Lower leg skin (tissue), 2 donors: ENCODE measurements around a stretch of chr7.

- PRO-cap, result no peak
- RAMPAGE, long total RNA, 2 experiments, result no peak in any of the 2 experiments
These were observed 645.2 kb upstream of the DPP6 start for GRCh38 chr7:153406892-153407578.

- PRO-cap, result no peak
- RAMPAGE, long total RNA, 2 experiments, result no peak in any of the 2 experiments
These were observed 326.4 kb downstream of the PAXIP1 start for GRCh38 chr7:154676277-154677082.

- PRO-cap, result no peak
- RAMPAGE, long total RNA, 2 experiments, result no peak in any of the 2 experiments
These were observed 300.2 kb downstream of the PAXIP1 start for GRCh38 chr7:154702814-154703088.

DNA sequence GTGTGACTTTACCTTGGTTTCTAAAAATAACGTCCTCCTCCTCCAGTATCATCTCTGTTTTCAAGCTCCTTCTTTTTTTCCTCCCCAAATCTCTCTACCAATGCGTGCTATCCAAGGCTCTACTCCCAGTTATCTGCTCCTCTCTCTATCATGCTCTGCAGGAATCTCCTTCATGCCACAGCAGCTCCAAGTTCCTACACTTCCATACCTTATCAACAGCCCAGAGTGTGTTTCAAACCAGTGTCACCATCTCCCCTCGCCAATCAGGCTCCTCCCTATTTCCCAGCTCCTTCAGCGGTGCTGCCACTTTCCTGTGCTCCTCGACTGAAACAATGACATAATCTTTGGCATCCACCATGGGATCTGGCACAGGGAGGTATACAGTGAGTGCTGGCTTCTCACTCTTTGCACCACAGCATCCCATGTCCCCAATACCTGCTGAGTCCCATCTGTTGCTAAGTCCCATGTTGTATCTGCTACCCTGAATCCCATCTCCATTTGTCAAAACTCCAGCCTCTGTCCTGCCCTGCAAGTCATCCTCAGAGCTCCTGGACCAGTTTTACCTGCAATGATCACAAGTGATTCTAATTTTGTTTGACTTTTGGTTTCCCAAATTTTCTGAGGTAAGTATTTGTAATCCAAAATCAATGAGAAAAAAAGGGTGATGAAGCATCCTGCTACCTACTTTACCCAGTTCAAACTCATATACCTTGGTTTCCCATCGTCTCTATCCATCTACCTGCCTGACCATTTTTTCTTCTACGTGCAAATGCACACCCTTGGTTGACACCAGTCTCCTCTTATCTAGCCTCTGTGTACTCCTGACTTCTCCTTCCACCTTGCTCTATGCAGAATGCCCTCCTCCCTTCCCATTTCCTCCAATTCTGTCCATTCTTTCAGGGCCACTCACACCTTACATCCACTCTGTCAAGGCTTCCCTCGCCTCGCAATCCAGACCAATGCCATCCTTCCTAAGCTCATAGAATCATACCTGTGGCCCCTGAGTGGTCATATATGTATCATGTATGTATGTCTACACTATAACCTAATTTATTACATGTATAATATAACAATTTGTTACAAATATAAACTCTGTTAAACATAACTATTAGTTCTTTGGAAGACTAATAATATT, 15.2 kb downstream of the PAXIP1 start:
- PRO-cap, result no peak
- RAMPAGE, long total RNA, 2 experiments, result no peak in any of the 2 experiments

DNA sequence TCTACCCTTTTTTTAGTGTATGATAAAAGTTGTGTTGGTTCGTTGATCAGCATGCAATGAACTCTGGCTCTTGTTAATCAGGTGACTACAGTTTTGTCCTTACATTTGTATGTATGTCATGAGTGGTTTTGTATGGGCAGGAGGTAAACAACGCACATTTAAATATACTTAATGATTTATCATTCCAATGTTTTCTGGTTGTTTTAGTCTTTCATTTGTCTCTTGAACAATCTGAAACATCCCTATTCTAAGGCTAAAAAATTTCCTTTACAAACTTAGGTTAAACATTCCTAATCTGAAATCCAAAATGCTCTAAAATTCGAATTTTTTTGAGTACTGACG, 1.7 kb upstream of the PAXIP1 start:
- PRO-cap, result no peak
- RAMPAGE, long total RNA, 2 experiments, result no peak in any of the 2 experiments

GRCh38 chr7:155166565-155167134, 96.5 kb downstream of the HTR5A start:
- PRO-cap, result no peak
- RAMPAGE, long total RNA, 2 experiments, result no peak in any of the 2 experiments

DNA sequence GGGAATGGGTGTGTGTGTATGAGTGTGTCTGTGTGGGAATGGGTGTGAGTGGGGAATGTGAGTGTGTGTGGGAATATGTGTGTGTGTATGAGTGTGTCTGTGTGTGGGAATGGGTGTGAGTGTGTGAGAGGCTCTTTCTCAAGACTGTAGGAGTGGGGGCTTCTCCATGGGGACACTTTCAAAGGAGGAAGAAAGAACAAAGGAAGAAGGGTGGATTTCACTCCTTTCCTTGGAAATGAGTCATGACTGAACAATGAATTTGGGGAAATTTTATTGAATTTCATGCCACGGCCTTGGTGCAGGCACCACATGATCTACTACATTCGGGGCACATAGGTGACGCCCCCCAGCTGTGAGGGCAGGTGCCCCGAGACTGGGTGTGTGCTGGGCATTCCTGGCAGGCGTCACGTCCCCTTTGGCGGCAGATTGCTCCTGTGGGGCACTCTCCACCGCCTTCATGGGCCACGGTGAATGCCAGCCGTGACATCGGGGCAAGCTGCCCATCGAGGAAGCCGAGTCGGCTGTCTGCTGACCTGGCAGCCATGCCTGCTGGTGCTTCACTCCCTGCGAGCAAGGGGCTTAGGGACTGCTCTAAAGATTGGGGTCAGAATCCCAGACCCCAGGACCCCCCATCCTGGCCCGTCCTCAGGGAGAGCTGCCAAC, 88.7 kb upstream of the INSIG1 start:
- PRO-cap, result no peak
- RAMPAGE, long total RNA, 2 experiments, result no peak in any of the 2 experiments

- PRO-cap, result no peak
- RAMPAGE, long total RNA, 2 experiments, result no peak in any of the 2 experiments
These were observed 83.1 kb upstream of the INSIG1 start for GRCh38 chr7:155214313-155215327.

DNA sequence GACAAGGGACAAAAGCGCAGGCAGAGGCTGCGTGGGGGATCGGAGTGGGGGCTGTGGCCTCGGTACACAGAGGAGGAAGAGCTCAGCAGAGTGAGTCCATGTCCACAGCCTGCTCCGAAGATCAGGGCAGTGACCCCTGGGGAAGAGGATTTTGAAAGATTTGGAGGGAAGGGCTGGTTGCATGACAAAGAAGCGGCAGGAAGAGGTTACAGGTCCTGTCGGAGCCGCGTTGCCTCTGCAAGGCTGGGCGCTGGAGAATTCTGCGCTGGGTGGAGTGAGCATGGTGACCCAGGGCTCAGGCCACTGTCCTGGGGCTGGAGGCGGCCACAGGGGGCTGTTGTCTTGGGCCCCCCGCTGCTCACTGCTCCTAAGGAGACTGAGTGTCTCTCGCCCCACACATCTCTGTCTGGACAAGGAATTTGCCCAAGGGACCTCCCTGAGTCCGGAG, 69.8 kb upstream of the INSIG1 start:
- PRO-cap, result no peak
- RAMPAGE, long total RNA, 2 experiments, result no peak in any of the 2 experiments

GRCh38 chr7:155277099-155277526, 20.6 kb upstream of the INSIG1 start:
- PRO-cap, result no peak
- RAMPAGE, long total RNA, 2 experiments, result no peak in any of the 2 experiments

GRCh38 chr7:155298688-155299086, 1.0 kb downstream of the INSIG1 start:
- PRO-cap, result bidirectional peak, plus-strand start at chr7:155299153, minus-strand start at chr7:155298994
- RAMPAGE, long total RNA, 2 experiments, result no peak in any of the 2 experiments

- PRO-cap, result no peak
- RAMPAGE, long total RNA, 2 experiments, result no peak in any of the 2 experiments
These were observed 4.9 kb downstream of the INSIG1 start for GRCh38 chr7:155302482-155303039.

- PRO-cap, result no peak
- RAMPAGE, long total RNA, 2 experiments, result no peak in any of the 2 experiments
These were observed 6.7 kb downstream of the INSIG1 start for GRCh38 chr7:155304416-155304837.

DNA sequence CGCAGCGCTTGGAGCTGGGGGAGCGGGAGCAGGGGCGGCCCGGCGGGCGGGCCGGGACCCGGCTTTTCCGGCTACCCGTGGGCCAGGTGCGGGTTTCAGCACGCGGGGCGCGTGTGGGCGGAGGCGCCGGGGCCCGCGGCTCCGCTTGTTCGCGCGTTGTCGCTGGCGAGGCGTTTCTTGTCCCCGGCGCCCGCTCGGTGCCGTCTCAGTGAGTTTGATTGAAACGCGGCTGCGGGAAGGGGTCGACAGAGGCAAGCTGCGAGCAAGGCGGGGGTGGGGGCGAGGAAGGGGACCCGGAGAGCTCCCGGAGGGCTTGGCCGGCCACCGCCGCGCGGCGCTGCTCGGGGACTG, 76.6 kb downstream of the INSIG1 start:
- PRO-cap, result no peak
- RAMPAGE, long total RNA, 2 experiments, result no peak in any of the 2 experiments

GRCh38 chr7:155796374-155797434, 15.6 kb downstream of the SHH start:
- PRO-cap, result no peak
- RAMPAGE, long total RNA, 2 experiments, result no peak in any of the 2 experiments

- PRO-cap, result no peak
- RAMPAGE, long total RNA, 2 experiments, result no peak in any of the 2 experiments
These were observed 7.5 kb downstream of the SHH start for GRCh38 chr7:155804810-155805174.

- PRO-cap, result no peak
- RAMPAGE, long total RNA, 2 experiments, result no peak in any of the 2 experiments
These were observed 1.3 kb downstream of the SHH start for GRCh38 chr7:155810837-155811539.

DNA sequence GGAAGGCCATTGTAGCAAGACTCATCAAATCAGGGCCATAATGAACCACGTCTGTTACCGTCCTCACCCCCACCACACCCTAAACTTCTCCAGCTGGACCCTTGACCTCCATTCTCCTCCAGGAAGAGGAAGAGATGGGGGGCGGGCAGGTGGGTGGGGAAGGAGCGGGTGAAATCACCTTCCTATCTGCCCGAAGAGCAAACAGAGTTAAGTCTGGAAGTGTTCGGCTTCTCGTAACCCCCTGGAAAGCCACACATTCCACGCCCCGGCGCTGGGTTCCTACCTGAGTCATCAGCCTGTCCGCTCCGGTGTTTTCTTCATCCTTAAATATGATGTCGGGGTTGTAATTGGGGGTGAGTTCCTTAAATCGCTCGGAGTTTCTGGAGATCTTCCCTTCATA, 723 bp downstream of the SHH start:
- PRO-cap, result no peak
- RAMPAGE, long total RNA, 2 experiments, result no peak in any of the 2 experiments

DNA sequence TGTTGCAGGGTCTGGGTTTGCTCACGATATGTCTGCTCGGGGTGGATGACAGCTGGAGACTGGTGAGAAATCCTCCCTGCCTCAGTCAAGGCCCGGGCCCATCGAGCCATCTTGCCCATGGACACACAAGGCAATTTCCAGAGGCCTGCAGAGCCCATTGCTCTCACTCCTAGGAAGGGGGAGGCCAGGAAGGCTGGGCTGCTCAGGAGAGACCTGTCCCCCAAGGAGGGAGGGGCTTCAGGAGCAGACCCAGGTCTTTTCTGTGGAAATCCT, 391.7 kb upstream of the SHH start:
- PRO-cap, result no peak
- RAMPAGE, long total RNA, 2 experiments, result no peak in any of the 2 experiments

DNA sequence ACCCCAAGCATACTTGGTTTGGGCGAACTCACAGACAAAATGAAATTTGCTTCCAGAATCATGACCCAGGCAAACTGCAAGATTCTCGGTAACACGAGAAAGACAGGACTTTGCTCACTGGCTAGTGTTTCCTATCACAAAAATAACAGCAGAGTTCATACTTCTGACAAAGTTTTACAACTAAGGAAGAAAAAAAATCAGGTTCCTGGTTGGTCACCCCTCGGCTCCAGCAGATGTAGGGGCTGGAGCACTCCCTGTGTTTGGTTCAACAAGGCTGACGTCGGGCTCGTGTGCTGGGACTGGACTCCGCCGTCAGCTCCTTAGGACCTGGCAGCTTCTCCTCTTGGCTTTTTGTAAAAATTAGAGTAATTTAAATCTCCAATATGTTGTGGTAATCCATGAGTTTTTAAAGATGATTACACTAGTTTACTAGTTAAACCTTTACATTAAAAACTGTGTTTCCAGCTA, 115.7 kb upstream of the RNF32 start:
- PRO-cap, result no peak
- RAMPAGE, long total RNA, 2 experiments, result no peak in any of the 2 experiments